Diencephalon (tissue), 2 donors: ENCODE results near the genes SLITRK3, WDR49 and PHC3.

GRCh38 chr3:165195664-165196520 lies at the start of gene SLITRK3:
TSS of gene SLITRK3 (minus strand) at chr3:165196384.
- RAMPAGE, long total RNA: no peak

- RAMPAGE, long total RNA: no peak
Measured at GRCh38 chr3:165783275-165783952, 53.8 kb downstream of the BCHE start.

GRCh38 chr3:167653583-167654372 lies at the start of gene WDR49:
TSS of gene WDR49 (minus strand) at chr3:167653942.
- RAMPAGE, long total RNA: no peak

GRCh38 chr3:168096254-168096762 lies 584 bp upstream of the GOLIM4 start:
- RAMPAGE, long total RNA: no peak

GRCh38 chr3:169297461-169297867 lies 366.0 kb downstream of the MECOM start:
- RAMPAGE, long total RNA: no peak

GRCh38 chr3:169307743-169308454 lies 355.6 kb downstream of the MECOM start:
- RAMPAGE, long total RNA: no peak

DNA sequence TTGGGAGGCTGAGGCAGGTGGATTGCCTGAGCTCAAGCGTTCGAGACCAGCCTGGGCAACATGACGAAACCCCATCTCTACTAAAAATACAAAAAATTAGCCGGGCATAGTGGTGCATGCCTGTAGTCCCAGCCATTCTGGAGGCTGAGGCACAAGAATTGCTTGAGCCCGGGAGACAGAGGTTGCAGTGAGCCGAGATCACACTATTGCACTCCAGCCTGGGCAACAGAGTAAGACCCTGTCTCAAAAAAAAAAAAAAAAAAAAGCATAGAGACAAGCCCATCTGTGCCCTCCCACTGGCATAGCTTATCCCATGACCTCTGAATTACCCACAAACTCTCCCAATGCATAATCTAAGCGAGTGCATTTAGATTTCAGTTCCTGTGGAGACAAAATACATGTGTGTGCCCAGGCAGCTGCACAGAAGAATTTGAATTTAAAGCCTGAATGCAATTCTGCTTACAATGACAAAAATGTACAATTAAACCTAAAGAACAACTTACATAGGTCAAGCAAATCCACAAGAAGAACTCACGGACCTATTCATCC lies 278.6 kb downstream of the MECOM start:
- RAMPAGE, long total RNA: no peak

DNA sequence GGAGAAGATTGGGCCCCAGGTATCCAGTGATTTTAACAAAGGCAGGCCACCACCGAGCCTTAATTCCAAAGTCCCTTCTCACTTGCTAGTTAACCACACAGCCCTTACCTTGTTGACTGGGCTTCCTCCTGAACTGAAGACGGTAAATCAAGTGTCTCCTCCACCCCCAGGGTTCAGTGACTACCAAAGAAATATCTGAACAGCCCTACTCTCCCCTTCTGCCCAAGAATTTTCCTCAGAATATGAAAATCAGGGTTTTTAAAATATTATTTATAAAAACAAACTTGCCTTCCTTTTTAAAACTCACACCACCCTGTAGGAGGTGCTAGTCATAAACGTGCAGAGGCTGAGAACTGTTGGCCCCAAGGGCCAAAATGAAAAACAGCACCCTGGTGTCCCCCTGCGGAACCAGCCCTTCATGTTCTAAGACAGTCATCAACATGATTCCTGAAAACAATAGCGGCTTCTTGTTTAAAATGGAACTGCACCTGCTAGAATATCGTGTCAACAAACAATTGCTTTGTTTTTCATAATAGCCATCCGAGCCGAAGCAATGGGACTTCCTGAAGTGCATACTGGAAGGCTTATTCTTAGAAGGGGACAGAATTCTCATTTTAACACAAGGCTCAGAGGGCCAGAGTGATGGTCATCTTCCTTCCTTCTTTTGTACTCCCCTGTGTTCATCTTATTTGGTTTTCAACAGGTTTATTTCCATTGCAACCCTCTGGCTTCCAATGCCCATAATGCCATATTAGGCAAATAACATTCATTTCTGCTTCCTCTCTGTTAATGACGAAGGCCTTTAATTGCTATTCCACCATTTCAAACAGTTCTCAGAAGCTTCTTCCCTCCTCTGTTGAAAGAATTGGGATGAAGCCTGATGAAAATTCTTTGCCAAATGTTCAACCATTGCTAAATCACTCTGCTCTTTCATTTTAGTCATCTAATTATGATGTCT lies 43.7 kb downstream of the MECOM start:
- RAMPAGE, long total RNA: start-site peak on the minus strand centred at position 255 of the sequence, 187 bp wide, 26 and 13 reads in 2 replicates

GRCh38 chr3:169771732-169772558 lies 1.3 kb upstream of the MYNN start:
- RAMPAGE, long total RNA: no peak

DNA sequence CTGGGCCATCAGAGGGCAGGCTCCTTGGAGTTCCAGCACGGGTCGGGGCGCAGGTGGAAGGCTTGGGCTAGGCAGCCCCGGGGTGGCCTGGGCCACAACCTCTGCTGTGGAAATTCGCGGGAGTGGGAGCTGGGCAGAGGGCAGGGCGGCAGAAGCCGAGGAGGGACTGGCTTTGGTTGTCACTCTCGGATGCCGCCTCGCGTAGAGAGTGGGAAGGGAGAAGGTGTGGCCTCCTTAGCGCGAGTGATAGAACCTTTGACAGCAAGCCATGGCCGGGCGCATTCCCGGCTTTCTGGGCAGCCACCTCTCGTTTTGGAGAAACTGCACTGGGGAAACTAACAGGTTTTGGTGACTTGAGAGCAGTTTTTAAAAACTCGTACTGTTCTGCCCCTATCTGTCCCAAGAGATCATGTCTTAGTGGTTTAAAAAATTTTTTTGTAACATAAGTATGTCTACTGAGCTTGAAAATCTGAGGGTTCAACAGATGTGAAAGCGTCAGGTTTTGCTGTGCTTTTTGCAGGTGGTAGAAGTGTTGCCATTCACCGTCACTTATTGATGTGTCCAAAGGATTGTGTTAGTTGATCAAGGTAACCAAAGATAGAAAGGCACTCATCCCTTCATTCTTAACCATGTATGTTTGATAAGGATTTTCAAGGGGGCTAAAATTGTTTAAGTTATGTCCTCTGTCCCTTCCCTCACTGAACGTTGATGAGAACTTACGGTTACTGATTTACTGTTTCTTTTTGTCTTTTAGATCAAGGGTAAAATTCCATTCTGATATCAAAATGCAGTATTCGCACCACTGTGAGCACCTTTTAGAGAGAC lies 527 bp downstream of the MYNN start:
- RAMPAGE, long total RNA: no peak

- RAMPAGE, long total RNA: no peak
Measured at GRCh38 chr3:169932030-169932663, 20.8 kb downstream of the SAMD7 start.

GRCh38 chr3:170007141-170007340 lies 30.8 kb upstream of the GPR160 start:
- RAMPAGE, long total RNA: no peak

DNA sequence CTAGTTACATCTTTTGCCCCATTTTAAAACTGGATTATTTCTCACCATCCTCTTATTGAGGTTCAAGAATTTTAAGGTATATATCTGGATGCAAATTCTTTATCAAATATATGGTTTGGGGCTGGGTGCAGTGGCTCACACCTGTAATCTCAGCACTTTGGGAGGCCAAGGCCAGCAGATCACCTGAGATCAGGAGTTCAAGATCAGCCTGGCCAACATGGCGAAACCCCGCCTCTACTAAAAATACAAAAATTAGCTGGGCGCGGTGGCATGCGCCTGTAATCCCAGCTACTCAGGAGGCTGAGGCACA lies 13.5 kb downstream of the GPR160 start:
- RAMPAGE, long total RNA: no peak

GRCh38 chr3:170181181-170182061 lies at the start of gene PHC3:
TSS of gene PHC3 (minus strand) at chr3:170181733.
- RAMPAGE, long total RNA: start-site peak on the minus strand at chr3:170181723-170181738, 571 and 695 reads in 2 replicates

DNA sequence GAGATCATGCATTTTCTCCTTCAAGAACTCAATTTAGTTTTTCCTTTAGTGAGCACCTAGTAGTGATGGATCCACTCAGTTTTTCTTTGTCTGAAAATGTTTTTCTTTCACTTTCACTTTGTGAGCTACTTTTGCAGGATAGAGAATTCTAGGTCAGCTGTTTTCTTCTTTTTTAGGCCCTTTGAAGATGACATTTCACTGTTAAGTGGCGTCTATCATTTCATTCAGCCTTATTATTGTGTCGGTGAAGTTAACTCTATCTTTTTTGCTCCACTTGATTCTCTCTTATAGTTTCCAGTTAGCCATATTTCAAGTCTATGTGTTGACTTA lies 55.7 kb downstream of the PRKCI start:
- RAMPAGE, long total RNA: no peak

DNA sequence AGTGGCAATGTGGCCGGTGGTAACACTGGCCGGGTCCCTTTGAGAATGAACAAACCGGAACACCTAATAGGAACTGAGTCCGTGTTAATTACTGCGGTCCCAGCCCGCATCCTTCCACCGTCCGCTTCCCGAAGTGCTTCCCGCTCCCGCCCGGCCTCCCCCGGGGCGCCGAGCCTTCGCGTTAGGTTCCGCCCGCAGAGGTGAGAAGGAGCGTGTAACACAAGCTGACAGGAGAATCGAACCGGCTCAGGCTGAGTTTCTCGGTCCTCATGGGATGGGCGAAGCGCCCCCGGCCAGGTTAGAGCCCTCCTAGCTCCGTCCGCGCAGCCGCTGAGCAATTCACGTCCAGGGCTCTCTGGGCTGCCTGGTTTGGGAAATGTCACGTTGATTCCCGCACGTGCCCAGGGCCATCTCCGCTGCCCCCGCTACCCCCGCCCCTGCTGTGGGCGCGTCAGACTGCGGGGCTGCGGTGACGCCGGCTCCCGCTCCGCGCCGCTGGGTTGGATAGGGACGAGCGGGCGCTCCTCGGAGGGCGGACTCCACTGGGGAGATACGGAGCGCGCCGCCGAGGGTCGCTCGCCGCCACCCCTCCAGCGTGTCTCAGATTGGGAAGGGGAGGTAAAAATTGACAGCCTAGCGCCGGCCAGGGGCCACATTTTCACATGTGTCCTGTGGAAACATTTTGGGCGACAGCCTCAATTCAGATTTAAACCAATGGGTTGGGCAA lies 998 bp downstream of the CLDN11 start:
- RAMPAGE, long total RNA: no peak

GRCh38 chr3:170474883-170475281 lies 56.2 kb downstream of the CLDN11 start:
- RAMPAGE, long total RNA: no peak

GRCh38 chr3:170490932-170491173 lies 72.2 kb downstream of the CLDN11 start:
- RAMPAGE, long total RNA: no peak

- RAMPAGE, long total RNA: no peak
Measured at GRCh38 chr3:170867044-170868328, 2.5 kb downstream of the RPL22L1 start.

DNA sequence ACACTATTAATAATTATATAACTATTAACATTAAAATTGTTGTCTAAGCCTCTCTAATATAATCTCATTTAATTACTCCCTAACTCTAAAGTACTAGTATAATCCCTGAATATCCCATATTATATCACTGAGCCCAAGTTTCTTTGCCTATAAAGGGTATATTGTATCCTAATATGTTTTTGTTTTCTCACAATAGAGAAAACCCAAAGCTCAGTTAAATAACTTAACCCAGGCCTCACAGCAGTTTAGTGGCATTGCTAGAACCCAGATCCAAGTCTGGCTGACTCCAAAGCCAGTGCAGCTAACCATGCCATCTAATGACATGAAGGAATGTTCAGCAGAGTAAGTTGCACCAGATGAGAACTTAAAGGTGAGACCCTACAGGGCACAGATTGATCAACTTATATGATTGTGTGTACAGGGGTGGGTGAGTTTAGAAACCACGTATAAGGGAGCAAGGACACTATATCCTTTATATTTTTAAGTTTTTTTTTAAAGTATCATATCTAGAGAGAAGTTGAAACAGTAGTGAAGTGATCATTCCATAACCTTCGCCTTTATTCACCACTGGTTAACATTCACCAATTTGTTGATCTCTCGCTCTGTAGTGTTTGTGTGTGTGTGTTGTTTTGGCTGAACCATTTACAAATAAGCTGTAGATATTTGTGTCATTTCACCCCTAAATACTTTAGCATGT lies 1.0 kb downstream of the SLC2A2 start:
- RAMPAGE, long total RNA: no peak